Sigmoid colon (tissue), 4 donors: ENCODE results near the genes SLC30A4 and DUT.

- PRO-cap = no peak
- RAMPAGE, long total RNA, 4 experiments = no peak in any of the 4 experiments
These were observed 1.1 kb downstream of the C15orf48 start for GRCh38 chr15:45431517-45431911.

DNA sequence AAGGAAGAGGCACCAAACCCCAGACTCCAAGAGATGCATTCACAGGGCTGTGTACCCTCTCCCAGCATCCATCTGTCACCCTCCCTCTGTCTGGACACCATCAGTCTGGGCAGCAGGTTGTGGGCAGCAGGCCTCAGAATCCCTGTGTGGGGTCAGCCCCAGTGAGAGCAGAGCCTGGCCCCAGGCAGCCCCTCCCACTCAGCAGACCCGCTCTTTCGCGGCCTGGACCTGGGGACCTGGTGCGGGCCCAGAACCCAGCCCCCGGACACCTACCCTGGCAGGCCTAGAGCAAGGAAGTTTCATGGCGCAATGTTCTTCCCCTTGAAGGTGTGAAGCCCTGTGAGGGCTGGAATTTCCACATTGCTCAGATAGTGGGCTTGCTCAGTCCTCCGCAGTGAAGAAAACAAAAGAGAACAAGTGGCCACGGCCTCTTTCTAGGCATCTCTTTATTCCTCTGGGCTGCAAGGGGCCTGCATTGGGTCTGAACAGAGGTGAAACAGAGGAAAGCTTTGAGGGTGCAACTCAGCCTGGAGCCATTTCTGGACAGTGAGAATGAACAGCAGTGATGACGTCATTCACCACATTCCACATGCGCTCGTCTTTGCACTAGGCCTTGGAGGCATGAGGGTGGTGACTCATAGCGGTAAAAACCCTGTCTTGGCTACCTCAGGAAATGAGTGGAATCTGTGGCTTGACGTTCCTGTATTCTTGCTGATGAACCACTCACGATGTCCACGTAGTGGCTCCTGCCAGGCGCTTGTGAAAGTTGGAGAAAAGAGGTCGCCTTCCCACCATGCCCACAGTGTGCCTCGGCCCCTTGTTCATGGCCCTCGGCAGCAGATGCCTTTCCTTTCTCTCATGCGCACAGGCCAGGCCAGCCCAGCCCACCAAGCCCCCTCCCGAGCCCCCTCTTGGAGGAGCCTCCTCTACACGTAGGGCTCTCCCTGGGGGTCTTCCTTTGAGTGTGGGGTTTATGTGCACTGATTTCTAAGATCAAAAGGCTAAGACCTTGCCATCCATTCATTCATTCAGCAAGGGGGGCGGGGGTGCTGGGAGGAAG is 26.1 kb downstream of the C15orf48 start:
- PRO-cap = no peak
- RAMPAGE, long total RNA, 4 experiments = no peak in any of the 4 experiments

GRCh38 chr15:45522714-45523572 is at the start of gene SLC30A4:
SLC30A4 (minus strand) TSS chr15:45522755.
- PRO-cap = unidirectional peak, minus-strand start at chr15:45522802
- RAMPAGE, long total RNA, 4 experiments = no peak in any of the 4 experiments

DNA sequence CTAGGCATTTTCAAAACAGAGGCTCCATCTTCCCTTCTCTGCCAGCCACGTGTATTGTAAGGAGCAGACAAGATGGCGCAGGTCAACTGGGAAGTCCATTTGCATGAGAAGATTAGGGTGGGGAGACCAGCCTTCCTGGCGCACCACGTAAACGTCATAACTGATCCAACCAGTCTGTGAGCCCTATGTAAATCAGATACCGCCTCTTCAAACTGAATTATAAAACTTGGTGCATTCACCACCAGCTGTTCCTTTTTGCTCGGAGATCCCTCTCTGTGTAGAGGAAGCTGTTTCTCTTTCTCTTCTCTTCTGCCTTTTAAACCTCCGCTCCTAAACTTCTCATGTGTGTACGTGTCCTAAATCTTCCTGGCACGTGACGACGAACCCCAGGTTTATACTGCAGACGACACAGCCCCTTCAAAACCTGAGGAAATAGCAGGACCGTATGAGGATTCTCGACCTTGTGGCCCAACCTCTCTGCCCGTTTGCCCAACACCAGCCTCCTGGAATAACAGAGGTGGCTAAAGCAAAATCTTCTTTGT is 26.4 kb upstream of the SLC30A4 start:
- PRO-cap = no peak
- RAMPAGE, long total RNA, 4 experiments = no peak in any of the 4 experiments

- PRO-cap = no peak
- RAMPAGE, long total RNA, 4 experiments = no peak in any of the 4 experiments
These were observed 23.0 kb downstream of the BLOC1S6 start for GRCh38 chr15:45610165-45610578.

- PRO-cap = no peak
- RAMPAGE, long total RNA, 4 experiments = no peak in any of the 4 experiments
These were observed 70.8 kb downstream of the SQOR start for GRCh38 chr15:45705535-45706187.

DNA sequence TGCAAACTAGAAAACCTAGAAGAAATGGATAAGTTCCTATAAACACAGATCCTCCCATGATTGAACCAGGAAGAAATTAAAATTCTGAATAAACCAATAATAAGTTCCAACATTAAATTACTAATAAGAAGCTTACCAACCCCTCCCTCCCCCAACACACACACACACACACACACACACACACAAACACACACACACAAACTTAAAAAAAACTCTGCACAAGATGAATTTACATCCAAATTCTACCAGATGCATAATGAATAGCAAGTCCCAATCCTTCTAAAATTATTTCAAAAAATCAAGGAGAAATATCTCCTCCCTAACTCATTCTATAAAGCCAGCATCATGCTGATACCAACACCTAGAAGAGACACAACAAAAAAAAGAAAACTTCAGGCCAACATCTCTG is 747.4 kb upstream of the SEMA6D start:
- PRO-cap = no peak
- RAMPAGE, long total RNA, 4 experiments = no peak in any of the 4 experiments

DNA sequence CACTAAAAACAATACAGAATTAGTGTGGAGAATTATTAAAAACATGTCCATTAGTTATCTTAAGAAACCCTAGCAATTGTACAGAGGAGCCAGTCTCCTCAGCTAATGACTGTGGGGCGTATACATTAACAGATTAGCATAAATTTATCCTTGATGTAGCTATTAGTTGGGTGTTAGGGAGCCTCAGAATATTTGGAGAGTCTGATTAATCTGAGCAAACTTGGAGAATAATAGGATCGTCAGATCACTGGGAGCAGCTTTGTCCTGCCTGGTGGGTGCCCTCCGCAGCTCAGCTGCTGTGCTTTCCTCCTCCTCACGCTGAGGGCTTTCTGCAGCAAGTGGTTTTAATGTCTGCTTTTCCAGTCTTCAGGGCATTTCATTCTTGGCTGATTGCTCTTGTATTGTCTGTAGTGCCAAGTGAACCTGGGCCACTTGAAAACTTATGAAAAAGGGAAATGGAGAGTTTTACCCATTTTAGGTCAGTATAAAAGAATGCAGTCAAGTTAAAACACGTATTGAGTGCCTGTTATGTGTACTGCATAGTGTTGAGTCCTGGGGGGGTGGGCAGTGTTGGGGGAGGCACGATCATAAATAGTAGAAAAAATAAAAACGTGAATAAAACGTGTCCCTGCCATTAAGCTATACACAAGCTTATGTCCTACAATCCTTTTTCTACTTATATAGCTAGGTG is 417.3 kb upstream of the SEMA6D start:
- PRO-cap = no peak
- RAMPAGE, long total RNA, 4 experiments = no peak in any of the 4 experiments

DNA sequence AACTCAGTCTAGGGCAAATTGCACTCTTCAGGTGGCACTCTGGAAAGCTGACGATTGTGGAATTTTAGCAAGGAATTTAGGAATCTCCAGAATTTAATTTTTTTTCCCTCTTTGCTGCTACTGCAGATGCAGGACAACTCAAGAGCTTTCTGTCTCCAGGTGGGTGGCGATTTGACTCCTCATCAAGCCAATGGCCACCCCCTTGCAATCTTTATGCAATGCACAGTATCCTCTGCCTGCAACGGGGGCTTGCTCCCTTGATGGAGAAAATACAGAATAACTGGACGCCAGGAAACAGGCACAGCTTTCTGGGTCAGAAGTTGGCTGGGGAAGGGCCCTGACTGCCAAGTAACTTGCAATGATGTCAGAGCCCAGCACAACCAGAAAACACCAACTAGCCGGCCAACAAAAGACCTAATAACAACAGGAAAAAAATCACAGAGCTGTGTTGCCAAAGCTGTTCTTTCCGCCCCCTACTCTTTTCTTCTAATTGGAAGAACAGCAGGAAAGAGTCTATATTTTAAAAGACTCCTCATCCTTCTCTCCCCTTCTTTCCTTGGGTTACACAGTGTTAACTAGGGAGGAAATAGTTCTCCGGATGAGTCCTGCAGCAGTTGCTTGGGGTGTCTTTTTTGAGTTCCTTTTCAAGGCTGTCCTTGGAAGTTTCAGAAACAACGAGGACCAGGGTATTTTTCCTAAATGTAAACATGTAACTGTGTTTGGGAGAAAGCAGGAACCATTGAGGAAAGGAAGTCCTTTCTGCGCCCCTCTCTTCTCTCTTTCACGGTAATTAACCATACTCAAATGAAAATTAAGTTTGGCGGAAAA is 1.4 kb upstream of the SEMA6D start:
- PRO-cap = no peak
- RAMPAGE, long total RNA, 4 experiments = no peak in any of the 4 experiments

GRCh38 chr15:48002558-48003232 is 118.1 kb upstream of the SLC24A5 start:
- PRO-cap = no peak
- RAMPAGE, long total RNA, 4 experiments = no peak in any of the 4 experiments

DNA sequence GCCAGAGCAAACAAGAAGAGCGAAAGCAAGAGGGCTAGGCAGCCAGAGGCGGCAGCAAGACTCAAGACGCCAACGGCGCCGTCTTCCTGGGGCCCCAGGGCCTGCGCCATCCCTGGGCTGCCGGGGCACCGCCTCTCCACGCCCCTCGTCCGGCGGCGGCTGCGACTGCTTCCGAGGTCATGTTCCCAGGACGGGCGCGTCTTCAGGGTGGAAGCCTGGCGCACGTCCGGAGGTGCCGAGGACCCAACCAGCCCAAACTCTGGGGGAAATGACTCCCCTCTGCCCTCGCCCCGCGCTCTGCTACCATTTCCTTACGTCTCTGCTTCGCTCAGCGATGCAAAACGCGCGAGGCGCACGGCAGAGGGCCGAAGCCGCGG is at the start of gene DUT:
TSS of gene DUT (plus strand) at position 182 of the 377 bp plus-strand sequence.
- PRO-cap = bidirectional peak, plus-strand start at position 193 of the sequence, minus-strand start at position 151 of the sequence; bidirectional peak, plus-strand start outside the sequence, minus-strand start at position 321 of the sequence
- RAMPAGE, long total RNA, 4 experiments = start-site peak on the plus strand in 4 of 4 experiments, centred at positions 184 to 195 of the sequence, 78 to 262 reads per replicate

DNA sequence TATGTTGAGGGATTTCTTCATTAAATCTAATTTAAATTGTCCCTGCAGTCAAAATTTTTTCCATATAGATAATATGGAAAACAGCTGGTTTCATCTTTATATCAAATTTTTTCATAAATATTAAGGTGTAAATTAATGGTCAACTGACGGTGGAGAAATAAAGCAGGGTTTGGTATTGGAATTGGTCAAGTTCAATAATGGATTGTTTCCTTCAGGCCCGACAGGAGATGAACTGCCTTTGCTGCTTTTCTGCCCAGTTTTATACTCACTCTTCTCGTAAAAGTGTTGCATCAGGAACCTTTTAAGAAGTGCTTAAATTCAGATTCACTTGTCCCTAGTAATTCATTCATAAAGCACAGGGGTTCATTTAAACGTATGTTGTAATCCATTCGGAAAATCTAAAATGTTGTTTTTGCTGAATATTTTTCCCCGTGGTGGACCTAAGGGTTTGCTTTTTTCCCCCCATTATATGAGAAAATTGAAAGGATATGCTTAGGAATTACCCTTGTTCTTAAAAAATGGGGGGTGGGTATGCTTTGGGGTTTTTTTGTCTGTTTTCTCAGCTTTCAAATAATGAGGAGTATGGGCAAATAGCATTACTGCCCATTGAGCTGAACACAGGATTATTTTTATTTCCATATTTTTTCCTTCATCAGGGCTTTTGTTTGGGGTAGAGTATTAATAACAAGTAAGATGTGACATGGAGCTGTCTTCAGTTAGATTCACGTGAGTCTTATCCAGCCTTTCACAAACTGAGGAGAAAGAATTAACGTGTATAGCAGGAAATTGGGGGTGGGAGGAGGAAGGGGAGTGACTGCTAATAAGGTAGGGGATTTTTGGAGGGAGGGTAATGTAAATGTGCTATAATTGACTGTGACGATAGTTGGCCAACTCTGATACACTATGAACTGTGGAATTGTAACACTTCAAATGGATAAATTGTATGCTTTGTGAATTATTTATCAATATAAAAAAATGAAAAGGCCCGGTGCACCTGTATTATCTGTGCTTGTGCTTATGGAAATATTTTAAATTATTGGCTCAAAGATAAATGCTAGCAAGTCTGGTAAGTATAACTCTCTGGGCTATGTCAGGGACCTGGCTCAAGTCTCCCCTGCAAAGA is 8.6 kb downstream of the DUT start:
- PRO-cap = no peak
- RAMPAGE, long total RNA, 4 experiments = no peak in any of the 4 experiments

DNA sequence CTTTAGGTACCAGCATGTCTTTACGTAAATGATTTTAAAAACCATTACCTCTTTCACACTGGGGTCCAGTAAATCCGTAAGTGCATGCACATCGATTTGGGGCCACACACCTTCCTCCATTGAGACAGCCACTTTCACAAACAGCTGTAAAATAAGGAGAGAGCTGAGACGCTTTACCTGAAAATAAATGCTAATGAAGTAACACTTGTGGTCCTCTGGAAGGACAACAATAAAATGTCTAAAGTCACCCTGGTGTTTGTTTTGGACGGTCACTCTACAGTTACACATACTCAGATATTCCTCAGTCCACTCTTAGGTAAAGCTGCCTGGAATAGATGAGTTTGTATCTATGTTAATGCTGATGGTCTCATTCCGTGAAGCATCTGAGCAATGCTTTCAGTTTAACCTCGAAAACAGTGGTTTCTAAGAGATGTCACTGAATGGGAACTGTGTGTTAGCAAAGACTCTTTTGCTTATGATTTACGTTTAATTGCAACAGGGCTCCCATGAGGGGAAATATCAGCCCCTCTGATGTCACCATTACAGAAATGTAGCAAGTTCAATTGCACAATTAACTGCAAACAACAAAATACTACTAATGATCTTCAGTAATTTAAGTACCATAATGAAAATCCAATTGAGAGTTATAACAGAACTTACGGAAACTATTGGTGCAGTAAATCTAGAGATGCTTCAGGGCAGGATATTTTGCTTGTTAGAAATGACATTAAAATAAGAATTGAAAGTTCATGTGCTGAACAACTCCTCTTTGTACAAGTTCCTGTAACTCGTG is 49.1 kb downstream of the FBN1 start:
- PRO-cap = no peak
- RAMPAGE, long total RNA, 4 experiments = no peak in any of the 4 experiments

GRCh38 chr15:48964104-48964408 is 337 bp upstream of the SHC4 start:
- PRO-cap = no peak
- RAMPAGE, long total RNA, 4 experiments = no peak in any of the 4 experiments

DNA sequence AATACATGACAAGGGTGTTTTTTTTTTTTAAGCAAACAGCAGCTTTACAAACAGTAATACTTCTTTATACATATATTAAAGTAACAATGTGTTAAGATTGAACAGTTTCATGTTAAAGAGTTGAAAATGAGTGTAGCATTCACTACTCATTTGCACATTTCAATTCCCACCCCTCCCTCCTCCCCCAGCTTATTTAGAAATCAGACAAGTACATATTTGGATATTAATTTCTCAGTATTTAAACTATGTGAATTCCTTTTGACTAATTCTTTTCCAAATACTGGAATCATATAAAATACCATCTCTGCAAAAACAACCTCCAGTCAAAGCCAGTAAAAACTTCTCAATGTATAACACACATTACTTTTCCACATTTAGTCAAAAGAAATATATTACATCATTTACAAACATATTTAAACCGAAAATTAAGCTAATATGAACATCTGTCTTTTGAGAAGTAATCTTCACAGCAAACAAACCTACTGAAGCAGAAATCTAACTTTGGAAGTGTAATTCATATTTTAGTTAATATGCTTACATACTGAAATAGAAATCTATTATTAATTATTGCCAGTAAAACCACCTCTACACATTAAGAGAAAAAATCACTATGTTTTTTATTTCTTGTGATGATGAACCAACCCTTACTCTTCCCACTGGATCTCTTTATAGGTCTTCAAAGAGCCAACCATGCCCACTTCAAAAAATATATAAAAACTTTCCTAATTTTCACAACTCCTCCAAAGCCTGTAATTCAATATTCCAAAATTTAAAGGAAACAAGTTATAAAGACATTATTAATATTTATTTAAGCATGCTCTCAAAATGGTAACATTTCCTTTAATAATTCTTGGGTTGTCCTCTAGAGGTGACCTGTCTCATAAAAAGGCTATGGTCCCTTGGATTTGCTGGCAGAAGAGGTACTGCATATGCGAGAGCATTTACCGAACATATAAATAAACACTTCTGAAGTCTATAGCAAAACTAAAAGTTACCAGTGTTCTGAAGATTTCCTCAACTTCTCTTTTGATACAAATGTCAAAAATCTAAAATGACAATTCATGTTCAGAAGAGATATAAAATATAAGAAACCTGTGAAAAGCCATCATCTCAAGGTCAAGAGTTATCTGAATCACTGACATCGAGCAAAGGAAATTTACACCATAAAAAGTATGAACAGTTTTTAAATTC is 25.8 kb upstream of the SHC4 start:
- PRO-cap = no peak
- RAMPAGE, long total RNA, 4 experiments = no peak in any of the 4 experiments

DNA sequence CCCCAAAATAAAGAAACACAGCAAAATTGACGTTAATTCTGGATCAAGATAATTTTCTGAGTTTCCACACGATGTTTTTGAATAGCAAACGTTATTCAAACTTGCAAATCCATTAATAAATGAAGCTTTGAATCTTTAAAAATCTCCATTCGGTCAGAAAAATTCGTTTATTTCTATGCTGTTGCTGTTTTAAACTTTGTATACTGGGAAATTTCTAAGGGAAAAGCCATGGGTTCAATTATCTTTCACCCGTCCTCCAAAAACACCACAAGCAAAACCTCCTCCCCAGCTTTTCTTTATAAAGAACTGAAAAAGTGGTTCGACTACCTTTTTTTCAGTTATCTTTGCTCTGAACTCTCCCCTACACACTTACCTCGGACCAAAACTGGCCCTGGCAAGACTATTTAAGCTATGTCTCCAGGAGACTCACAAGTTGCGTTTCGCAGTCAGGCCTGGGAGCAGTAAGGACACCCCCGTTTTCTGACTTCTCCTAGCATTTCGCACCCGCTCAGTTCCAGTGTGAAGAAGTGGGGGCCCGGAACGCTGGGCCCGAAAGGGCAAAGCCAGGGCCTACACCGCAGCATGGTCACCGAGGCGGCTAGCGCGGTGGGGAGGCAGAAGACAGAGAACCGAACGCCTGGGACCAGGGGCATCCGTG is 663 bp downstream of the COPS2 start:
- PRO-cap = no peak
- RAMPAGE, long total RNA, 4 experiments = no peak in any of the 4 experiments

GRCh38 chr15:49279799-49280200 is 109.8 kb downstream of the GALK2 start:
- PRO-cap = no peak
- RAMPAGE, long total RNA, 4 experiments = no peak in any of the 4 experiments

DNA sequence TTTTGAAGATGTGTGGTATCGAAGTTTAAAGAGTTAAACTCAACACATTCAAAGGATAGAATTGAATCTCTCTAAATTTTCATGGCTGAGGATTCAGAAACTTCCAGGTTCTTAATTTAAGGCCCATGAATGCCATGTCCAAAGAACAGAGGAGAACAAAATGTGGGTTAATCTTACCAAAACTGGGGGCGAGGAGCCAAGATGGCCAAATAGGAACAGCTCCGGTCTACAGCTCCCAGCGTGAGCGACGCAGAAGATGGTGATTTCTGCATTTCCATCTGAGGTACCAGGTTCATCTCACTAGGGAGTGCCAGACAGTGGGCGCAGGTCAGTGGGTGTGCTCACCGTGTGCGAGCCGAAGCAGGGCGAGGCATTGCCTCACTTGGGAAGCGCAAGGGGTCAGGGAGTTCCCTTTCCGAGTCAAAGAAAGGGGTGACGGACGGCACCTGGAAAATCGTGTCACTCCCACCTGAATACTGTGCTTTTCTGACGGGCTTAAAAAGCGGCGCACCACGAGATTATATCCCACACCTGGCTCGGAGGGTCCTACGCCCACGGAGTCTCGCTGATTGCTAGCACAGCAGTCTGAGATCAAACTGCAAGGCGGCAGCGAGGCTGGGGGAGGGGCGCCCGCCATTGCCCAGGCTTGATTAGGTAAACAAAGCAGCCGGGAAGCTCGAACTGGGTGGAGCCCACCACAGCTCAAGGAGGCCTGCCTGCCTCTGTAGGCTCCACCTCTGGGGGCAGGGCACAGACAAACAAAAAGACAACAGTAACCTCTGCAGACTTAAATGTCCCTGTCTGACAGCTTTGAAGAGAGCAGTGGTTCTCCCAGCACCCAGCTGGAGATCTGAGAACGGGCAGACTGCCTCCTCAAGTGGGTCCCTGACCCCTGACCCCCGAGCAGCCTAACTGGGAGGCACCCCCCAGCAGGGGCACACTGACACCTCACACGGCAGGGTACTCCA is 27.0 kb upstream of the FGF7 start:
- PRO-cap = no peak
- RAMPAGE, long total RNA, 4 experiments = no peak in any of the 4 experiments

DNA sequence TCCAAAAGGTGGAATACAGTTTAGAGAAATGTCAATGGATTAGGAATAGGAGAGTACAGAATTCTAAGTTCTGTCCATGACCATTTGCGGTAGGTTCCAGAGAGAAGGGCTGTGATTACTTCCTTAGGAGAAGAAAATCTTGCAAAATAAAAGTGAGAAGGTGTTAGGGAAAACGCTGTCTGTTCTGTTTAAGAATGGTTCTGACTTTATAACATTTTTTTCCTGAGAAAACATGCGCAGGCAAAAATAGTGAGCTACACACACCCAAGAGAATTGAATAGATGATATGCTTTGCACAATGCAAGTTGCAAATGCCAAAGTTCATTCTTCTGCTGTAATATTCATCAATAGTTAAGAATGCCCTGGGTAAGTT is 99.2 kb downstream of the DTWD1 start:
- PRO-cap = no peak
- RAMPAGE, long total RNA, 4 experiments = no peak in any of the 4 experiments

GRCh38 chr15:49877971-49878254 is 241.1 kb downstream of the ATP8B4 start:
- PRO-cap = no peak
- RAMPAGE, long total RNA, 4 experiments = no peak in any of the 4 experiments